Anterior vena cava (tissue), 1 donor: ENCODE measurements around the genes PACC1, TATDN3 and RPS6KC1.

DNA sequence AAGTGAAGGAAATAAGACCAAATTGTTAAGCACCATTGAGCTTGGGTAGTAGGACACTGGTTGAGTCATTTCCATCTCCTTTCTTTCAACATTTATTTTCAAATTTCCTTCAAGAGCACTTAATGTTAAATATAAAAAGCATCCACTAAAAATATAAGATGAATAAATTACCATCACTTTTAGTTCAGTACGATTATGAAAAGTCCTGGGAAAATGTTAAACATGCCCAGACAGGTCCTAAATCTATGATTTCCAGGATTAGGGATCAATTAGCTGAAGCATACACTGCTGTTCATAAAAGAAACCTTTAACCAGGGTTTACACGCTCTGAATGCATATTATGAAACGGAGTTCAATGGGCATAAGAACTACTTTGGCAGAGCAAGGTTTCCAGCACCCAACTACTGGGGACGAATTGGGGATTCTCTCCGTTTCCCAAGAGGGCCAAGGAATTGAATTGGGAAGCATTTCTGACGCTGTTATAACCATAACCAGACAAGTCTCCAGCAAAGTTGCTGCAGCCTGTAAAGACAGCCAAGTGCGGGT is 1.7 kb downstream of the SLC30A1 start:
- PRO-cap, result no peak

- PRO-cap, result no peak
Observed at GRCh38 chr1:211629403-211629876, 46.0 kb downstream of the NEK2 start.

GRCh38 chr1:211735228-211736361 is 60.2 kb upstream of the NEK2 start:
- PRO-cap, result no peak

GRCh38 chr1:211792964-211793345 is 37.6 kb downstream of the LPGAT1 start:
- PRO-cap, result no peak

DNA sequence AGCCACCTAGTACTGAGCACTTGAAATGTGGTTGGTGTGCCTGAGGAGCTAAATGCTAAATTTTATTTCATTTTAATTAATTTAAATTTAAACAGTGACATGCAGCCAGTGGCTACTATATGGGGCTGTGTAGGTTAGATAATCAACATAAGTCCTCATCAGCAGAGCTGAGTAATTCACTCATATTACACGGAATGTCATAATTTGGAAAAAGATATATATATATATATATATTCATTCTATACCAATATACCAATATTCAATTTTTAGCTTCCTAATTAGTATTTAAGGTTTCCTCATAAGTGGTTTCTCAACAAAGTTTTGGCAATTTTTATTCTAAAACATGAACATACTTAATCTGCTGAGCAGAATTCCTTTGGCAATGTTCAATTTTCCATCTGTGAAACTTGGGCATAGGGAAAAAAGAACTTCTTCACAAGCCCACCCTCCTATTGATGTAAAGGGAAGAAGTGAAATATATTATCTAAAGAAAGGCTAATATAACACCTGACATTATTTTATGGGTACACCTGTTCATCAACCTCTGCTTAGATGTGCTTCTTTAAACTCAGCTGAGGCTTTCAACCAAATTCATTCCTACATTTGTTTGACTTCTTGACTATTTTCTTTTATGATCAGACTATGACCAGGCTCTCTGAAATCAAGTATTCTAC is 4.0 kb downstream of the LPGAT1 start:
- PRO-cap, result no peak

GRCh38 chr1:211928150-211928757 is 97.7 kb upstream of the LPGAT1 start:
- PRO-cap, result no peak

DNA sequence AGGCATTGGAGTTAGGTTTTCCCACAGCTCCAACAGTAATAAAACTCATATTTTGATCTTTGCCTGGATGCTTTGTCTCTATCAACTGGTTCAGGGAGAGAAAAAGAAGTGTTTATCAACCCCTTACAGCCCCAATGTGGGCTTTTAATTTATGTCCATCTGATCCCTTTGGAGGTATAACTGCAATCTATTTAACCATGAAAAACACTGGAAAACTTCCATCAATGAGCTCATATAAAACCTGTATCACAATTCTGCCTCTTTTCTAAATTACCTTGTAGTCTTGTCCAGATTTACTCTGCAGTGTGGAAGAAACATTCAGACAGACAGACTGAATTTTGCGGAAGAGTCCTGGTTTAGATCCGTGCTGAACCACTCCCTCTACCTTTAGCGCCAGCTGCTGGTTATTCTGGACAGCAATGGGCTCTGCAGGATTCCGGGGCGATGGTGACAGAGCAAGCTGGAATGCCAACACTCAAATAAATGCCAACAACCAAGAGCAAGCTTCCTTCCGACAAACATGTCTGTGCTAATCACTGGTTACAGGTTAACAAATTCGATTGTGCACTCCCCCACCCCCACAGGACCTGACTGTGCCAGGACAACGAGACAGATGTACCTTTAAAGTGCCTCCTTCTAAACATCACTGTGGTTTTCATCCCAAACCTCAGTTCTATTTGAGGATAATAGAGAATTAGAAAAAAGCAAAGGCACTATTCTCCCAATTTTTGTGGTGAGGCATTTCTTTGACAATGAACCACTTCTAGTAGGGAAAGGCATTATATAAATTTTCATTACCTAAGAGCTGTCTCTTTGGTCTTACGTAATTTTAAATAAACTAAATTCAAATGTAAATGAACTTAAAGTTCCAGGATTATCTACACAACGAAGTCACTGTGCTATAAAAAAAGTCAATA is 90.6 kb downstream of the INTS7 start:
- PRO-cap, result no peak

DNA sequence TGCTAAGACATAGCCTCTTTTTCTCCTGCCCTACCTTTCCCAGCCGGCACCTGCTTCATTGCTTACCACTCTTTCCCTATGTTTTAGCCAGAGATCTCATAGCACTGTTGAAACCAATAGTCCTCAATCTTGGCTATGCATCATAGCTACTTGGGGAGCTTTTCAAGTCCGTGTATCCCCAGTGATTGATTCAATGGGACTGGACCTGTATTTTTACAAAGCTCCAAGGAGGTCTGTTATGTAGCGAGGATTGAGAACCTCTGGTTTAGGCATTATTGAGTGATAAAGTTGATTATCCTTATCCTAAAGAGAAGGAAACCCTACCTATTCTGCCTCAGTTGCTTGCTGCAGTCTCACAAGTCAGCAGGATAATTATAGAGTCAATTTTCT is 52.4 kb downstream of the DTL start:
- PRO-cap, result no peak

- PRO-cap, result no peak
Observed at GRCh38 chr1:212113025-212113477, 77.5 kb downstream of the DTL start.

DNA sequence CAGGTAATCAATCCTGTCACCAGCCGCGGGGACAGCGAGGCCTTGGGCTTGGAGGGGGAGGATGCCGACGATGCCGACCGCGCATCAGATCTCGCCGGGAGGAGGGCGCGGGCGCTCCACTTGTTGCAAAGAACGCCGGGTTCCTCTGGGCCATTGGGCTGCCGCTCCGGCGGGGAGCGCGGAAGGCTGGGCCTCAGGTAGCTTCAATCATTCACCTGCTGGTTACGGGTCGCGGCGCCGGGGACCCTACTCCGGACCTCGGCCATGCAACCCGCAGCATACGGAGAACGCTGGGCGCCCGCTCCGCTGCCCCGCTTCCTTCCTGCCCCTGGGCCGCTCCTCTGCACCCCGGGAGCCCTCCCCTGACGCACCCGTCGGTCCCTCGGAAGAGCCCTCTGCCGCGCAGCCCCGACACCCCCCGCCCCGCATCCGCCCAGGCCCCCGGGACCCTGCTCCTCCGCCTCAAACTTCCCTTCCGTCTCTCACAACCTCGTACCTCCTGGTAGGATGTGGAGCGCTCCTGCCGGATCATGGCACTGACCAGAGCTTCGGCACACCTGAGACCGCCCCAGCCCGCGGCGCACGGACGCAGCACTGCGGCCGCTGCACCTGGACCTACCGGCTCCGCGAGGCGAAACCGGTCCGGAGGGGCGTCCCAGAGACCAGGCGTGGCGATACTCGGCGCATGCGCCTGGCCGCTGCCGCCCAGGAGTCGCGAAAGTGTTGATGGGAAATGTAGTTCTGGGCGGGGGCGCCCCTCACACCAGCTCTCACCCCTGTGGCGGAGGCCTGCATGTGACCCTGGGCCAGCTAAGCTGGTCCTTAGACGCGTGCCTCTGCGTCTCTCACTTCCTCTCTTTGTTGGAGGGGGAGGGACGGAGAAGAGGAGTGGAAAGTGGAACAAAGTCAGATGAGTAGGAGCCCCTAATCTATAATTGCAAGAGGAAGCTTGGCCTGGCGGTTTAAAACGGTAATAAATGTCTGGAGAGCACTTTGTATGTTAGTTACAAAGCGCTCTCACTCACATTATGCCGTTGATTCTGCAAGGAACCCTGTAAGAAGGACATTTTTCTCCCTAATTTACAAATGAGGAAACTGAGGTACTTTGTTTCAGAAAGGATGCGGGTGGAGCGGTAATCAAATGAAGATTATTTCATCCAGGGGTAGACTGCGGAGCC is at the start of gene PACC1:
Gene PACC1 (minus strand): TSS at position 661 of the 1,178 bp plus-strand sequence.
- PRO-cap, result bidirectional peak, plus-strand start at position 878 of the sequence, minus-strand start at position 596 of the sequence

- PRO-cap, result bidirectional peak, plus-strand start at chr1:212433489, minus-strand start at chr1:212433435
Observed at GRCh38 chr1:212433204-212433995, 680 bp downstream of the NENF start.

- PRO-cap, result no peak
Observed at GRCh38 chr1:212605917-212606457, 2.6 kb upstream of the ATF3 start.

DNA sequence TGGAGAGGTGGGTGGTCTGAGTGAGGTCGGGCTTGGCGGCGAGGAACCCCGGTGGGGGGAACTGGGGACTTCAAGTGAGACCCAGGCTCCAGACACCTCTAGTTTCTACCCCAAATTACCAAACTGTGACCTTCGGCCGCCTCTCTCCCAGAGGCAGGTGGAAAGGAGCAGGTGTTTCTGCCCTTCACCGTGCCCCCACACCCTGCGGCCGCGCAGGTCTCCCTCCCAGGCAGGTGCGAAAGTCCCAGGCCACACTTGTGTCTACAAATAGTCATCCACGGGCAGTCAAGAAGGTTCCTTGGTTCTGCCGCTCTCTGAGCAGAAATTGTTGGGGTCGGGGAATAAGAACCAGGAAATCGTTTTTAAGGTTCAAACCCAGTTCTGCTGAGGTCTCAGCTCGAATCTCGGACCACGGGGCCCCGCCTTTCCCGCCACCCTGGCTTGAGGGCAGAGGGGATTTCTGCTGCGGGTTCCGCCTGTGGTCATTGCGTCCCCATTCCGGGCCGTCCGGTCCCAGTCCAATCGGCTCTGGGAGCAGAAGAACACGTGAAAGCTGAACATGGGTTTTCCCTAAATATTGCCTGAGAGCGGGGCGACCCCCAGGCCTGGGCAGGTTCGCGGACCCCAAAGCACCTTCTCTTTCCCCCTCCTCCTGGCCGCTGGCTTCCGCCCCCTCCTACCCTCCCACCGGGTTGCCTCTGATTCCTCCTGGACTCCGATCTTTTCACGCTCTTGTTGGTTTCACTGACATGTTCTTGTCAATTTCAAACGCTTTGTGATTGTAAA is 1.2 kb upstream of the ATF3 start:
- PRO-cap, result bidirectional peak, plus-strand start at position 288 of the sequence, minus-strand start at position 263 of the sequence; bidirectional peak, plus-strand start at position 516 of the sequence, minus-strand start at position 443 of the sequence

GRCh38 chr1:212612111-212612642 is 3.6 kb downstream of the ATF3 start:
- PRO-cap, result no peak

- PRO-cap, result bidirectional peak, plus-strand start at chr1:212791926, minus-strand start at chr1:212791777
Observed at GRCh38 chr1:212791631-212792148, at the start of gene TATDN3. TATDN3 (plus strand) TSS chr1:212791894.

- PRO-cap, result no peak
Observed at GRCh38 chr1:212857633-212857962, 477 bp upstream of the FLVCR1 start.

GRCh38 chr1:212914156-212914455 is 36.2 kb upstream of the VASH2 start:
- PRO-cap, result no peak

DNA sequence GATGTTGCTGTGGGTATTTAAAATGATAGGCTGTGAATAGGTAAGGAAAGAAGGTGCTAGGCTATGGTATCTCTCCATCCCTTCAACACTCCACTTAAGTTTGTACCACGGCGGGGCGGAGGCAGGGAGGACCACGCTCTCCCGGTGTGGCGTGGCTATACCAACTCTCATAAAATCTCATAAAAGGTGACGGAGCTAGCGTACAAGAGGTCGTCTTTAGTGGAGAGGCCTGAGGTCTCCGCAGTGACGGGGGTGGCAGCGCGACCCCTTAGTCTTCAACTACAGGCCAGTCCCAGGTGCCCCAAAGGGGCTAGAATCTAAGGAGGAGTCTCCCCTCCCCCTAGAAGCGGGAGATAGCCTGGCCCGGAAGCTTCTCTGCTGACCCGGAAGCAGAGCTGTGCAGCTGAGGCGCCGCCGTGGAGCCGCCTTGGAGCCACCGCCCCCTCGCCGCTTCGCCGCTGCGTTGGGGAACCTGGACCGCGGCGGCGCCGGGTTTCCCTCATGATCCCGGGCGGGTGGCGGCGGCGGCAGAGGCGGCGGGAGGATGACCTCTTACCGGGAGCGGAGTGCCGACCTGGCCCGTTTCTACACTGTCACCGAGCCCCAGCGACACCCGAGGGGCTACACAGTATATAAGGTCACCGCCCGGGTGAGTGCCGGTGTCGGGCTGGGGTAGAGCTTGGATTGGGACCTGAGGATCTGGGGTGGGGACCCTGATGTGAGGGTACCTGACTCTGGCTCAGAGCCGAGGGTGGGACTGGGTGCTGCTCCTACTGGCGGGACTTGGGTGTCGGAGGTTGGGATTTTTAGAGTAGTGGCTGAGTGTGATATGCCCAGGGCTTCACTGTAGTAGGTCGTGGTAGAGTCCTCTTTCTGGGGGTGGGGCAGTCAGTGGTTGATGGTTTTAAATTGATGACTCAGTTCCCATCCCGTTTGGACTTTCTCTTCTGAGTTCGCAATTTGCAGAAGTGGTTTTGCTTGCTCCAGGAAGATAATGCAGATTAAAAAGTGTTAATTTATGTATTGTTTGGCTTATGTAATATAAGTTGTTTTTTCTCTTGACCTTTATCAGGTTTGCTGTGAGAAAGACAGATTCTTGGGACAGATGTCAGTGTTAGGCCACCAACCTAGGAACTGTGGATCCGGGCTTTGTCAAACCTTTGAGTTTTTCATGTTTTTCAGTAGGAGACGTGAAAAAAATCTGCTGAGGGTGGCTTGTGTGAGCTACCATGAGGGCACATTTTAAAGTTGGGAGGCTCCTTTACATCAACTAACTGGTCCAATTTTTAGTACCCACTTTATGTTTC is at the start of gene RPS6KC1:
Gene RPS6KC1 (plus strand): TSS at position 381 of the 1,307 bp plus-strand sequence.
- PRO-cap, result unidirectional peak, plus-strand start at position 392 of the sequence

GRCh38 chr1:213921337-213921744 is 66.4 kb upstream of the PROX1 start:
- PRO-cap, result no peak

DNA sequence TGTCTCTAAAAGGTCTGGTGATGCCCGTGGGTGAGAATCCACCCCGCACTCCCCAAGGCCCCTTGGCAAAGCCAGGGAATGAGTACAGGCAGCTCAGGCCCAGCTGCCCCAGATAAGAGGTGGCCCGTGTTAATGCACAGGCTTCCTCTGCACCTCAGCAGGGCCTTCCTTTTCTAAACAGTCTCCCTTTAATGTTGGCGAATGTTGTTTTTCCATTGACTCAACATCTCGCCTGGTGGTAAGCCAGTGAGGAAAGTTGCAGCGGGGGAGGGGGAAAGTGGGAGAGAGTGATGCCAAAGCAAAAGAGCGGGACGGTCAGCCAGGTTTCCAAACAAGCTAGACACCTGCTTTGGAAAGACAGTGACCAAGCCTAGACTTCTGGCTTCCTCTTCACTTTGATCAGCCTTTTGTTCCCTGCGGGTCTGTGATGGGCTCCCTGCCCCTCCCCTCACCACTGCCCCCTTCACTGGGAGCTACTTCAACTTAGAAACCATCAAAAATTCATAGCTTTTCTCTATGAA is 10.3 kb upstream of the PROX1 start:
- PRO-cap, result no peak